Thoracic aorta (tissue), 1 donor: Measurements from ENCODE around the genes TMEM123 and MMP13.

DNA sequence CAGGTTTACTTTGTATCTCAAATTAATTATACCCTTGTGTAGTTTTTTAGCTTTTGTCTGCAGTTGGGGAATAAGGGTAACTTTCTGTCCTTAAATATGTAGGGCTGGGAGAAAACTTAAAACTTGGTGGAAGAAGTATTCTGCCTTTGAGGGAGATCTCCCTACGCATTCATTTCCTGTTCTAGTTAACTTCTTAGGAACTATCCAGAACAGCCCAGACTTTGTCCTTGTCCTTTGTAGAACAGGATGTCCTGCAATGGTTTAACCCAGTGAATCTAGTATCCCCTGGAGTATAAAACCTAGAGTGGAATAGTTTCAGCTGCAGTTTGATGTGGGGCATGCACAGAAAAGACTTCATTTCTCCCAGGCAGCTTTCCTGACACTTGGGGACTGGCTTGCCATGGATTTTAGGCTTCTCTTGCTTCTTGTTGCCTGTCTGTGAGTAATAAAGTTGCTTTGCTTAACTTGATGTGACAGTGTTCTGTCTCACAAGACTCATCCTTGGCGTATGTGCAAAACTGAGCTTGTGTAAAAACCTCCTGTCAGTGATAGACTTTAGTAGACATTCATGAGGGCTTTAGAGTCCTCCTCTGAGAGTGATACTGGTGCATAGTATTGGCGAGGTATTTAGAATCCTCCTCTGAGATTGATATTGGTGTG is 28.1 kb downstream of the ARHGAP42 start:
- RAMPAGE, long total RNA, result no peak

DNA sequence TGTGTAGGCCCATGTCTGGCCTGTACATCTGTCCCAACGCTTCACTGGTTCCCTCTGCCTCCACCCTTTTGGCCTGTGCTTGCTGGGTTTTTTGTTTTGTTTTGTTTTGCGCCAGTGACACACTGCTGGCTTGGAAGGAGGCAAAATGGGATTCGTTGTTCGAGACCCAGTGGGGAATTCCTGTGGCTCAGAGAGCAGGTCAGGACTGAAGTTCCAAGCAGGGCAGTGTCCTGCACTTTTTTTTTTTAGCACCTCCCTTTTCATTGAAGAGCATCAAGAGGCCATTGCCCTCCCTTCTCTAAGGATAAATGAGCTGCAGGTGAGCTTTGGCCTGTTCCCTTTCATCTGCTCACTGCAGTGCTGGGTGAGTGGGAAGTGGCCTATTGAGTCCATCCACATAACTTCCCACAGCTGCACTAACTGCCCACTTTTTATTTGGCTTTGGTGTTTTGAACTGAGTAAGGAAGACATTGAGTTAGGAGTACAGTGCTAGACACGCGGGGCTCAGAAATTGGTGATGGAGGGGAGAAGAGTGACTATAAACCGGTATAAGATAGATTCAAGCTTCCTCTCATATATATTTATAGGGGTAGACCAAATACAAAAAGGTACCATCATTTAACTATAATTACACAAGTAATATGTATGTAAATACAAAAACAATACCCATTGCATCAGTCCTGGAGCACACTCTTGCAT is 87.8 kb downstream of the ARHGAP42 start:
- RAMPAGE, long total RNA, result no peak

DNA sequence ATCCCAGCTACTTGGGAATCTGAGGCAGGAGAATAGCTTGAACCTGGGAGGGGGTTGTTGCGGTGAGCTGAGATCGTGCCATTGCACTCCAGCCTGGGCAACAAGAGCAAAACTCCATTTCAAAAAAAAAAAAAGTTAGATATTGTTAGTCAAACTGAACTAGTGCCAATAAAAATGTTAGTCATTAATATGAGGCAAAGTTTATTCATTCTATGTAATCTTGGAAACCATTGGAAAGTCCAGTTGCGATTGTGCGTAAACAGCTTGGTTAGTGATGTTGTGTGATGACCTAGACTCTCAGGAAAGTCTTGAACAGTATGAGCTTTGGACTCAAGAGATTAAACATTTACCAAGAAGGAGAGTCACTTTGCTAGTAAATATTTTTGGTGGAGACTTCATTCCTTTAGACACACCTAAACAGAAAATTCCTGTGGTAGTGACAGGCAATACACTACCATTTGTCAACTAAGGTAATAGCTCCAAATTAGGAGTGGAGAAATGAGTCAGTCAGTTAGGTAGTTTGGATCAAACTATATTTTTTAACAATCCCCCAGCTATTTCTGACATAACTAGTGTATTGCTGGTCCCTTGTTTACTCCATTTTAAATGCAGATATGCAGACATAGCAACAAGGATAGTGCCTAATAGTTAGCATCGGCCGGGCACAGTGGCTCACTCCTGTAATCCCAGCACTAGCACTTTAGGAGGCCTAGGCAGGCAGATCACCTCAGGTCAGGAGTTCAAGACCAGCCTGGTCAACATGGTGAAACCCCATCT is 89.1 kb downstream of the ARHGAP42 start:
- RAMPAGE, long total RNA, result no peak

GRCh38 chr11:101122910-101123635 is 6.5 kb downstream of the PGR start:
- RAMPAGE, long total RNA, result no peak

- RAMPAGE, long total RNA, result no peak
These were observed 2.8 kb downstream of the PGR start for GRCh38 chr11:101126780-101127181.

DNA sequence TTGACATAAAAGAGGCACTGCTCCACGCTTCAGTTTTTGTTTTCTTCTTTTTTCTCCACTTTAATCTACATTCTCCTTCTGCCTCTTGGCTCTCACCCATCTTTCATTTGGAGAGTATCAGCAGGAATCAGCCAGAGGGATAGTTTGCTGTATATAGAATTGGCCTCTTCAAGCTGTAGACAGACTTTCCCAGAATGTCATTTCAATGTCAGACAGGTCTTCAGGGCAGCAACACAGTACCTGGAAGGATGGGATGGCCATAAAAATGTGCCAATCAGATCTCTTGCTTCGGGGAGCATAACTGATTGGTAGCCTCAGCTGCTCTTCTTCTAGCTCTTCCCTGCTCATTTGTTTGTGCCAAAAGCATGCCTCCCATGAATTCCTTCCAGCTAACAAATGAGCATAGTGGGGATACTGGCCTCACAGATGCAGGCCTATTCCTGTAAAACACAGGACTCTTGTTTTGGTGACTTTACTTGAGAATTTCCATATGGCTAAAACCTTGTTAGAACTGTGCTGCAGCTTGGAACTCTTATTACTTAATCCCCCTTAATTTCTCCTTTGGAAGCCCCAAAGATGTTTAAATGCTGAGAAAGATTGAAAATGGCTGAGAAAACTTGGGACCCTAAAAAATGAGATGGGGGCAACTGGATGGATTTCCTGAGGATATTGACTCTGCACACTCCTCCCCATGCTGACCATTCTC is 153.6 kb downstream of the TRPC6 start:
- RAMPAGE, long total RNA, result no peak

GRCh38 chr11:101583088-101583696 is 615 bp downstream of the TRPC6 start:
- RAMPAGE, long total RNA, result start-site peak on the minus strand at chr11:101583428-101583525, 9 reads

GRCh38 chr11:102229659-102230359 is 87.5 kb upstream of the BIRC3 start:
- RAMPAGE, long total RNA, result no peak

DNA sequence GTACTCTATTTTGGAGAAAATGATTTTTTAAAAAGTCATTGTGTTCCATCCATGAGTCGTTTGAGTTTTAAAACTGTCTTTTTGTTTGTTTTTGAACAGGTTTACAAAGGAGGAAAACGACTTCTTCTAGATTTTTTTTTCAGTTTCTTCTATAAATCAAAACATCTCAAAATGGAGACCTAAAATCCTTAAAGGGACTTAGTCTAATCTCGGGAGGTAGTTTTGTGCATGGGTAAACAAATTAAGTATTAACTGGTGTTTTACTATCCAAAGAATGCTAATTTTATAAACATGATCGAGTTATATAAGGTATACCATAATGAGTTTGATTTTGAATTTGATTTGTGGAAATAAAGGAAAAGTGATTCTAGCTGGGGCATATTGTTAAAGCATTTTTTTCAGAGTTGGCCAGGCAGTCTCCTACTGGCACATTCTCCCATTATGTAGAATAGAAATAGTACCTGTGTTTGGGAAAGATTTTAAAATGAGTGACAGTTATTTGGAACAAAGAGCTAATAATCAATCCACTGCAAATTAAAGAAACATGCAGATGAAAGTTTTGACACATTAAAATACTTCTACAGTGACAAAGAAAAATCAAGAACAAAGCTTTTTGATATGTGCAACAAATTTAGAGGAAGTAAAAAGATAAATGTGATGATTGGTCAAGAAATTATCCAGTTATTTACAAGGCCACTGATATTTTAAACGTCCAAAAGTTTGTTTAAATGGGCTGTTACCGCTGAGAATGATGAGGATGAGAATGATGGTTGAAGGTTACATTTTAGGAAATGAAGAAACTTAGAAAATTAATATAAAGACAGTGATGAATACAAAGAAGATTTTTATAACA is 4.7 kb downstream of the BIRC3 start:
- RAMPAGE, long total RNA, result no peak

GRCh38 chr11:102345852-102346587 is 994 bp upstream of the BIRC2 start:
- RAMPAGE, long total RNA, result no peak

DNA sequence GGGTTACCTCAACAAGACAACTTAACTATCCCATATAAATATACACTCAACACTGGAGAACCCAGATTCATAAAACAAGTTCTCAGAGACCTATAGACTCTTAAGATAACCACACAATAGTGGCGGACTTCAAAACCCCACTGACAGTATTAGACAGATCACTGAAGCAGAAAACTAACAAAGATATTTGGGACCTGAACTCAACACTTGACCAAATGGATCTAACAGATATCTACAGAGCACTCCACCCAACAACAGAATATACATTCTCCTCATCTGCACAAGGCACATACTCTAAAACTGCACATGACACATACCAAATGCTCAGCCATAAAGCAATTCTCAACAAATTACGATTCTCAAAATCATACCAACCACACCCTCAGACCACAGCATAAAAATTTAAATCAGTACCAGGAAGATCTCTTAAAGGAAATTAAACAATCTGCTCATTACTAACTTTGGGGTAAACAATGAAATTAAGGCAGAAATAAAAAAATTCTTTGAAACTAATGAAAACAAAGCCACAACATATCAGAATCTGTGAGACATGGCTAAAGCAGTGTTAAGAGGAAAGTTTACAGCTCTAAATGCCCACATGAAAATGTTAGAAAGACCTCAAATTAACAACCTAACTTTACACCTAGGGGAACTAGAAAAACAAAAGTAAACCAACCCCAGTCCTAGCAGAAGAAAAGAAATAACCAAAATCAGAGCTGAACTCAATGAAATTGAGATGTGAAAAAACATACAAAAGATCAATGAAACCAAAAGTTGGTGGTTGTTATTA is 37.3 kb downstream of the TMEM123 start:
- RAMPAGE, long total RNA, result no peak

DNA sequence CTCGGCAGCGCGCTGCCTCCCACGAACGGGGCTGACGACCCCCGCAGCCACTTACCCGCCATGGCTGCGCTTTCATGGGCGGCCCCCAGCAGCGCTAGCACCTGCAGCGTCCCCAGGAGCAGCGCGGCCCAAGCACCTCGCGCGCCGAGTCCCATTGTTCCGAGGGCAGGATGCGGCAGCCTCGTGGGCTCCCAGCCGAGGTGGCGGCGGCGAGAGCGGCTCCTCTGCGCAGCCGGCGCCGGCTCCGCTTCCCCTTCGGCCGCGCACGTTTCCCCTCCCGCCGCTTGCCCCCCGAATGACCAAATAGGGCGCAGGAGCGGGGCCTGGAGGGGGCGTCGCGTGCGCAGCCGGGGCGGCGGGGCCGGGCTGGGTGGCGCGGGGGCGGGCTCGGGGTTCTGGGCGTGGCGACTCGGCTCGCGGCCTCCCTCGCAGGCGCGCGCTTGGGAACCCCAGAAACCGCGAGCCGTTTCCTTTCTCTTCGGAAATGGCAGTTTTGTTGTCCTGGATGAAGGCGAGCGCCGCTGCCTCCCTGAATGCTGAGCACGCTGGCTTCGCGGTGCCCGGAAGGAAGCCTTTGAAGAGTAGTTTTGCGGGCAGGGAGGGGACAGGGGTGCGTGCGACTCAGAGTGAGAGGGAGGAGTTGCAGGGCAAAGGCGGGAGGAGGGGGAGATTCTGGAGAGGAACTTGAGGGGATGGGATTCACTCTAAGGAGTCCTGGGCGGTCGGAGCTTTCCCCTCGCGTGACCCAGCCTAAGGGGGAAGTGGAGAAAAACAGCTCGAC is at the start of gene TMEM123:
TMEM123 (minus strand) TSS at position 297 of the 781 bp plus-strand sequence.
- RAMPAGE, long total RNA, result no peak

DNA sequence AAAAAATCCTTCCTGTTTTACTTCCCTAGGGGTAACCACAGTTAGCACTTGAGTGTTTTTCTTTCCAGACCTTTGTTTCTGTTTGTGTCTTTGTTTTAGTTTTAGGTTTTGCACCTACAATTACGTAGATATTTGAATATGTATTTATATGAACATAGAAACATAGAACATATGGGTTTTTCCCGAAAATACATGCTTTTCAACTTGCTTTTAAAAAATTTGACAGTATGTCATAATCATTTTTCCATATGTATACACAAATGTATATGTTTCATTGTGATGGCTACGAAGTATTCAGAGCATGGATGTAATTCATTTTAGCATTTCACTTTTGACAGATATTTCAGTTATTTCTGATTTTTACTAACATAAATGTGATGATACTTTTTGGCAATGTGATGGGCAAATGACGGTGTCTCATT is 12.7 kb upstream of the TMEM123 start:
- RAMPAGE, long total RNA, result no peak

DNA sequence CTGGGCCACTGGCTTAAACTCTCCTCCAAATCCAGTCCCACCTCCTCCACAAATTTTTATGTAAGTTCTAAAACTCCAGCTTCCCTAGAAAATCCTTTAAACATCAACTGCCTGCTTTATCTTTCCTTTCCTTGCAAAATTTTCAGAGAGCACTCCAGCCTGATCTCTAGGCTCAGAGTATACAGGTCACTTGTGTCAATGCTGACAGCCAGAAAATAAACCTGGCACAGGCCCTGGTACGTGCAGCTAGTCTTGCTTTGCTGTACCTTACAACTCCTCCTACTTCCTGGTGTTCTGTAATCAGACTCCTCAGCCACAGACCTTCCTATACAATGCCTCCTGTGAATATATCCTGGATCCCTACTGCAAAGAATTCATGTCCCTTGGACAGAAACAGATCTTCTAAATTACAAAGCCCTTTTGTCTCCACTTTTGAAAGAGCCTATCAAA is 24.2 kb upstream of the TMEM123 start:
- RAMPAGE, long total RNA, result no peak

DNA sequence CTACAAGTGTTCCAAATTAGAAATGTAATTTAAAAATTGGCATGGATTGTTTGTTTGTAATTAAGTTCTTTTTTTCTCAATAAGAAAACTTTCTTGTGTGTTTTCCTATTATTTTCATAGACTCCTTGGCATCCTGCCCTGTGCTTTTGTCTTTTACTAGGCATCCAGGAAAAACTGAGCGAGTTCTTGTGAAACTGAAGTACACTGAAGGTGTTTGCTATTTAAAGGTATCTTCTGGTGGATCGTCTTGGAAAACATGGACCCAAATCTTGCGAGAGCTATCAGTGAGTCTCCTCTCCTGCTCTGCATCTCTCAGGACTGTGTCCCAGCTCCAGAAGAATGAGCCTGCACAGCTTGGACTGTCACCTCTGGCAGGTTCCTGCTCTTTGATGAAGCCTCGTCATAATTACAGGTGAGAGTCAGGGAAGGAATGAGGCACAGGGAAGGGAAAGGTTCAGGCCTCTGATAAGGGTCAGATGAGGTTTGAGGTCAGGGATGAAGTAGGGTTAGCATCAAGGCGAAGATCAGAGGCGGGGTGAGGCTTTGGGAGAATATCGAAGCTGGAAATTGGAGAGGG is 18.0 kb downstream of the MMP20 start:
- RAMPAGE, long total RNA, result no peak

DNA sequence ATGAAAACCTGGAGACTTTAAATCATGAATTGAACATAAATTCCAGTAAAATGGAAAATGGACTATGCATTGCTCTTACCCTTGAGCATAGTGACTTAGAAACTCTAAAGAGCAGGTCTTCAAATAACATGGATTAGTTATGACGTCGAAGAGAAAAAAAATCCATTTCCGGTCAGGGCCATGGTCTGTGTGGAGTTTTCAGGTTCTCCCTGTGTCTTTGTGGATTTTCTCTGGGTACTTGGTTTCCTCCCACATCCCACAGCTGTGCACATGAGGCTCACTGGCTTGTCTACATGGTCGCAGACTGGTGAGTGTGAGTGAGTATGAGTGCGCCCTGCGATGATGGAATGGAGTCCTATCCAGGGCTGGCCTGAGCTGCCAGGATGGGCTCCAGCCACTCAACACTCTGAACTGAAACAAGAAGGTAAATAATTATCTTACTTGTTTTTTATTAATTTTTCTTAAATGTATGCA is 10.9 kb downstream of the MMP3 start:
- RAMPAGE, long total RNA, result no peak

GRCh38 chr11:102955498-102955841 is at the start of gene MMP13:
MMP13 (minus strand) TSS chr11:102955732.
- RAMPAGE, long total RNA, result no peak

DNA sequence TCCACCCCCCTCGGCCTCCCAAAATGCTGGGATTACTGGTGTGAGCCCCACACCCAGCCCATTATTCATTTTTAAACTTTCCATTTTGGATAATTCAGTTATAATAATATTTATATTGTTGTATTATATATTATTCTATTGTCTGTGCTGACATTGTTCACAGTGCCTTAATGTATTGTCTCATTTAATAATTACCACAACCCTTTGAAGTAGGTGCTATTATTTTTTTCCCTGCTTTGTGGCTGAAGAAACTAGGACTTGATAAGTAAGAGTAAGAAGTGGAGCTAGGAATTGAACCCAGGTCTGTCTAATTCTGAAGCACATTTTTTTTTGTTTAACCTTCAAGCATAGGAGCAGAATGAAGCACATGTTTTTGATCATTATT is 62.3 kb downstream of the DYNC2H1 start:
- RAMPAGE, long total RNA, result no peak

- RAMPAGE, long total RNA, result no peak
These were observed 354.0 kb upstream of the DDI1 start for GRCh38 chr11:103682362-103682843.

DNA sequence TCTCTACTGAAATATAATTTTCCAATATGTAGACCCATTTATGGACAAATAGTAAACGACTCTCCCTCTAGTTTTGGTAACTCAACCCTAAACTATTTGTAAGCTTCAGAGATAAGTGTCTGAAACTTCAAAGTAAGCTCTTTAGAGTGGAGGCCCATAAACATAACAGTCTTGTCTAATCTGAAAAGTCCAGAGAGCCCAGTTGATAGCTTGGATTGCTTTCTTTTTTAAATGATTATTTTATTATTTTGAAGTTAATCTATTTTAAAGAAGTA is 307.7 kb upstream of the DDI1 start:
- RAMPAGE, long total RNA, result no peak